Choroid plexus epithelial cell (primary cell): ENCODE data around the gene SWT1.

DNA sequence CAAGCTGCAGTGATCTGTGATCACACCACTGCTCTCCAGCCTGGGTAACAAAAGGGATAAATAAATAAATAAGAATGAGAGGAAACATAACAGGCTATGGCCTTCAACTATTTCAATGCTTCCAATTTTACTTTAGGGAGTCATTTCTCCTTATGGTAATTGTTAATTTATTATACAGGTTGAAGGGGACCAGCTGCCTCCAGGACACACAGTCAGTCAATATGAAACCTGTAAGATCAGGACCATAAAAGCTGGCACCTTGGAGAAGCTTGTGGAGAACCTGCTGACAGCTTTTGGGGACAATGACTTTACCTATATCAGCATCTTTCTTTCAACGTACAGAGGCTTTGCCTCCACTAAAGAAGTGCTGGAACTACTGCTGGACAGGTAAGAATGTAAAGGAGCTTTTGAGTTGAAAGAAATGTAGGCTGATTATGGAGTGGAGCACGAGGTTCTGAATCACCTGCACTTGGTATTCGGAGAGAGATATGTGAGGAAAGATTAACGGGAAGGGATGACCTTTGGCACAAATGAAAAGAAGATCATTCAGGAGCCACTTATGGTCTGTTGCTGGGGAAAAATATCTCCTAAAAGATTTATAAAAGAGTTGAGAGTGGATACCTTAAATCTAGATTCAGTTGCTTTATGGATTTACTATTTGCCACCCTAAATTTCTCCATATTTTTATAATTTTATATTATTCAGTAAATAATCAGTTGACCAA lies 42.6 kb downstream of the RGL1 start:
- RRBS: no CpG with 5 or more reads among the region's 4 CpGs

GRCh38 chr1:183876991-183877750 lies 72.3 kb downstream of the RGL1 start:
- RRBS: no CpG with 5 or more reads among the region's 10 CpGs

GRCh38 chr1:183883535-183884219 lies 78.8 kb downstream of the RGL1 start:
- RRBS: no CpG with 5 or more reads among the region's 7 CpGs

DNA sequence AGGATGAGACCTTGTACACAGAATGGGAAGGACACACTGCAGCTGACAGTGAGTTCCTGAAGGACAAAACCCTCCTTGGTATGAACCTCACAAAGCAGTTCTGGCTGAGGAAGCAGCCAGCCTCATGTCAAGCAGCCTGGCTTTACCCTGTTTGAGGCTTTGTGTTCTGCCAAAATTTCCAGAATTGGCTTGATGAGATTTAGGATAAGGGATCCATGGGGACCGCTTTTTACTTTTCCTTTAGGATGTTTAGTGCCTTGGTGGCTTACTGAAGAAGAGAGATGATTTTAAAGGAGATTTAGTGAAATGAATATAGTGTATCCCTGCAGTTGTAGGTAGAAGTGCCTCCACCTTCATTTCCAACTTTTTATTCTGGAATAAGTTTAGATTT lies 93.8 kb downstream of the RGL1 start:
- RRBS: no CpG with 5 or more reads among the region's 1 CpG

DNA sequence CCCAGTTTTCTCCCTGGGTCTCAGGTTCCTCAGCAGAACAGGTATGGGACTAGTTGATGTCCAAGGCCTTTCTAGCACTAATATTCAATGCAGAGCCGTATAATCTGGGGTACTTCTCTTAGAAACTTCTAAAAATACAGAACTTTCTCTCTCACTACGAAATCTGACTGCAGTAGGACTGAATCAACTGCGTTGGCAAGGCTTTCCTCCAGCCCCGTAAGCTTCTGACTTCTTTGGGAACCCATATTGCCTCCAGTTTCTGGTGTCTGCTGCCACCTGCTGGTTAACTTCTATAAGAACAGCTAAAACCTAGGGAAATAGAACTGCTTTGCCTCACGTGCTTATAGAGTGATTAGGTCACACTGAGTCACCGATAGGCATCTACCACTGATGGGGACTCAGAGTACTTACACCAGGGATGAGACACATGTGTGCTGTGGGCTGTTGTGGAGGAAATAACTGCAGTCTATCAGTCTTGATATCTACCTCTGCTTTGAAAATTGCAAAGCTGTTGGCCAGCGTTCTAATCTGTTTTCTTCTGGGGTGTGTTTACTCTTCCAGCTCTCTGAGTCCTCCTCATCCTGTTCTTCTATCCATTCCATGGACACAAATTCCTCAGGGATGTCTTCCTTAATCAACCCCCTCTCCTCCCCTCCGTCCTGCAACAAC lies 111.1 kb downstream of the RGL1 start:
- RRBS: no CpG with 5 or more reads among the region's 8 CpGs

GRCh38 chr1:184143606-184144005 lies 92.1 kb downstream of the TSEN15 start:
- RRBS: no CpG with 5 or more reads among the region's 5 CpGs

GRCh38 chr1:184387425-184387852 lies 610 bp downstream of the C1orf21 start:
- RRBS: 2% methylated on average over 16 of the region's 31 CpGs

- RRBS: no CpG with 5 or more reads among the region's 4 CpGs
These were observed 123.4 kb downstream of the C1orf21 start for GRCh38 chr1:184510183-184510767.

- RRBS: no CpG with 5 or more reads among the region's 3 CpGs
These were observed 158.9 kb downstream of the C1orf21 start for GRCh38 chr1:184545629-184546239.

GRCh38 chr1:184590163-184590742 lies 164.4 kb downstream of the EDEM3 start:
- RRBS: no CpG with 5 or more reads among the region's 5 CpGs

- RRBS: no CpG with 5 or more reads among the region's 3 CpGs
These were observed 80.6 kb downstream of the NIBAN1 start for GRCh38 chr1:184893653-184894174.

GRCh38 chr1:184972327-184973302 lies 1.7 kb downstream of the NIBAN1 start:
- RRBS: no CpG with 5 or more reads among the region's 8 CpGs

- RRBS: no CpG with 5 or more reads among the region's 4 CpGs
These were observed 55.1 kb downstream of the RNF2 start for GRCh38 chr1:185100216-185101169.

- RRBS: under 1% methylated on average over 20 of the region's 91 CpGs
These were observed at the start of gene SWT1 for GRCh38 chr1:185156576-185157900. Gene SWT1, plus strand, starts transcription at chr1:185157167.

- RRBS: no CpG with 5 or more reads among the region's 2 CpGs
These were observed 20.2 kb upstream of the IVNS1ABP start for GRCh38 chr1:185337330-185337529.

DNA sequence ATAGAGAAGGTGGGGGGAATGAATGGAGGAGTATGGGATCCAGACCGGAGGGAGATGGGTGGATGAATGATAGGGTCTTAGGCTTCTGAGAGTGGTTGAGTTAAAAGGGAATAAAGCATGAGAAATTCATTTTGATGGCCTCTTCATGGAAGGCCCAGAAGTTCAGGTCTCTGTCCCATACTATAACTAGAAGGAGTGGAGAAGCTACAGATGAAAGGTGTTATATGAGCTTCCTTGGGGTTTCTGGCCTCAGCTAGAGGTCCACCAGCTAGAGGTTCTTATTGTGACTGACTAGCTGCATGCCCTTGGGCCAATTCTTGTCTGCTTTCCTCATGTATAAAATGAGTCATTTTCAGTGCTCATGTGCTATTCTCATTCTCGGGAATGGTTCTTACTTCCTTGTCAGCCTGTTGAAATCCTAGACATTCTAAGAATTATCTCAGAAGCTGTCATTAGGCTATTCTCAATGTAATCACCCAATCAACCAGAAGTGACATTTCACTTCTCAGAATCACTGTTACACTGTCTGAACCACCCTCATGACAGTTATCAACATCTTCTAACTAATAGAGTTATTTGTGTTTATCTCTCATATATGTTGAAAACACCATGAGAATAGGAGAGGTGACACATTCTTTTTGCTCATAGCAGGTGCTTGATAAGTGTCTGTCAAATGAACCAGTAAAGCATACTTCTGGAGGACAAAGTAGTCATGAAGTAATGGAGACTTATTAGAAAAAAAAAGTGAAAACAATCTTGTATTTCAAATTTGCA lies 122.7 kb upstream of the IVNS1ABP start:
- RRBS: no CpG with 5 or more reads among the region's 2 CpGs

- RRBS: no CpG with 5 or more reads among the region's 8 CpGs
These were observed 171.9 kb upstream of the IVNS1ABP start for GRCh38 chr1:185488694-185489561.

DNA sequence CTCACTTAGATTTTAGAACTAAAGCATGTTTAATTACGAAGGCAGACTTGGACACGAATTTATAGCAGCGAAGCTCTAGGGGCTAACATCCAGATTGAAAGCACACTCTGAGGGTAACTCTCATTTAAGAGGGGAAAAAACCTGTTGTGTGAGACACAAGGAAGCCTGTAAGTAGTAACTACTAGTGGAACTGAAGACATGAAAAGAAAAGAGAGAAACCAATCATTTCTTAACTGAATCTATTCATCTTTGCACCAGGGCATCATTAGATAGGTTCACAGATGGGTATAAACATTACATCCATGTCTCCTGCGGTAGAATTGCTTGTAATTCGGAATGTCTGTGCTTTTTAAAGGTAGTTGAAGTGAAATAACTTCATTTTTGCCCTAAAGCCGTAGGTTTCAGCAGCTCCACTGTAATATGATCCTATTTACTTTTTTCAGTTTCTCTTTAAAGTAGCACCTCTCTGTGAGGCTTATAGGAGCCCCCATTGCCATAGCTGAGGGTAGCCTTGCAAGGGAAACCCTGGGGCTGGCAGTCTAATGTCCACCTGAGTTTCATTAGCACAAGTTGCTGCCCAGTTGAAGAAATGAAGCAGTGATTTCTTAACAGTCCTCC lies 1.3 kb downstream of the HMCN1 start:
- RRBS: no CpG with 5 or more reads among the region's 6 CpGs